PC-3 (cell line): ENCODE data around the genes TNFRSF6B, SLC2A4RG and PRPF6.

GRCh38 chr20:63625631-63626422 is 1.1 kb downstream of the GMEB2 start:
- RAMPAGE, long total RNA = no peak

DNA sequence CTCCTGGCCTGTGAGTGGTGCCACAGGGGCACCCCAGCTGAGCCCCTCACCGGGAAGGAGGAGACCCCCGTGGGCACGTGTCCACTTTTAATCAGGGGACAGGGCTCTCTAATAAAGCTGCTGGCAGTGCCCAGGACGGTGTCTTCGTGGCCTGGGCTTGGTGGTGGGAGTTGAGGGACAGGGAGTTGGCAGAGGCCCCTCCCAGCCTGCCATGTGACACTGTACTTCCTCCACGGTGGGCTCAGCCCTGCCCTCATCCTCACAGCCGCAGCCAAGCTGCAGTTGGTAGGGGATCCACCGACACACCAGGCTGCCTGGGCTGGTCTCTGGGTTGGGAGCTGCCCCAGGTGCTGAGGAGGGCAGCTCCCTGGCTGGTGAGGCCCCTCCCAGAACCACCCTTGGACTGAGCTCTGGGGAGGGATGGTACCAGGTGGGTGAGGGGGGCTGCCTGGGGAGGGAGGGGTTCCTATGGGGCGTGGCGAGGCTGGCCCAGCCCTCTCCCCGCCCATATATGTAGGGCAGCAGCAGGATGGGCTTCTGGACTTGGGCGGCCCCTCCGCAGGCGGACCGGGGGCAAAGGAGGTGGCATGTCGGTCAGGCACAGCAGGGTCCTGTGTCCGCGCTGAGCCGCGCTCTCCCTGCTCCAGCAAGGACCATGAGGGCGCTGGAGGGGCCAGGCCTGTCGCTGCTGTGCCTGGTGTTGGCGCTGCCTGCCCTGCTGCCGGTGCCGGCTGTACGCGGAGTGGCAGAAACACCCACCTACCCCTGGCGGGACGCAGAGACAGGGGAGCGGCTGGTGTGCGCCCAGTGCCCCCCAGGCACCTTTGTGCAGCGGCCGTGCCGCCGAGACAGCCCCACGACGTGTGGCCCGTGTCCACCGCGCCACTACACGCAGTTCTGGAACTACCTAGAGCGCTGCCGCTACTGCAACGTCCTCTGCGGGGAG is at the start of gene TNFRSF6B:
Gene TNFRSF6B (plus strand): TSS at position 540 of the 946 bp plus-strand sequence.
- RAMPAGE, long total RNA = no peak

DNA sequence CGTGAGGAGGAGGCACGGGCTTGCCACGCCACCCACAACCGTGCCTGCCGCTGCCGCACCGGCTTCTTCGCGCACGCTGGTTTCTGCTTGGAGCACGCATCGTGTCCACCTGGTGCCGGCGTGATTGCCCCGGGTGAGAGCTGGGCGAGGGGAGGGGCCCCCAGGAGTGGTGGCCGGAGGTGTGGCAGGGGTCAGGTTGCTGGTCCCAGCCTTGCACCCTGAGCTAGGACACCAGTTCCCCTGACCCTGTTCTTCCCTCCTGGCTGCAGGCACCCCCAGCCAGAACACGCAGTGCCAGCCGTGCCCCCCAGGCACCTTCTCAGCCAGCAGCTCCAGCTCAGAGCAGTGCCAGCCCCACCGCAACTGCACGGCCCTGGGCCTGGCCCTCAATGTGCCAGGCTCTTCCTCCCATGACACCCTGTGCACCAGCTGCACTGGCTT is 627 bp downstream of the TNFRSF6B start:
- RAMPAGE, long total RNA = no peak

DNA sequence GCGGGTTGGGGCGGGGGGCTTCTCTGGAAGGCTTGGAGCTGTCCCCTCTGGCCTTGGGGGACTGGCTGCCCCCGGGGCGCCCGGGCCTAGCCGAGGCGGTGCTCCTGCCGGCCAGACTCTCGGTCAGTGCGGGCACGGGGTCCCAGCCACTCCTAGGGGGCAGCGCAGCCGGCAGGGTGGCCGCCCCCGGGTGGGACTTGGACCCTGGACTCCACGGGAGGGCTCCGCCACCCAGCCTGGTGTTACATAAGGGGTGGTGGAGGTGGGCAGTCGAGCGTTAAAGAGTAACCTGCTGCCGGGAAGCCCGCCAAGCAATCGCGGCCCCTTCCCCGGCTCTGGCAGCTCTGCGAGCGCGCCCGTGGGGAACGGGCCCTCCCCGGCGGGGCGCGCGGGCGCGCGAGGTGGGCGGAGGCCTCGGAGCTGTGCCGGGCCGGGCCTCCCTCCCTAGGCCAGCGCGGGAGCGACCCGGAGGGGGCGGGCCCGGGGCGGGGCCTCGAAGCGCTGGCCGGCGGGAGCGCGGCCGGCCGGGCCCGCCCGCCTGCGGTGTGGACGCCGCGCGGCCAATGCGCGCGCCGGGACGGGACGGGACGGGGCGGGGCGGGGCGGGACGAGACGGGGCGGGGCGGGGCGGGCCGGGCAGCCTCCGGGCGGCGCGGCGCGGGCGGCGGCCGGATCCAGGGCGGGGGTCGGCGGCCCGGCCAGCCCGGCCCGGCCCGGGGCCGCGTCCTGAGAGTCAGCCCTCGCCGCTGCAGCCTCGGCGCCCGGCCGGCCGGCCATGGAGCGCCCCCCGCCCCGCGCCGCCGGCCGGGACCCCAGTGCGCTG is at the start of gene SLC2A4RG:
Gene SLC2A4RG (plus strand): TSS at position 639 of the 823 bp plus-strand sequence.
- RAMPAGE, long total RNA = no peak

DNA sequence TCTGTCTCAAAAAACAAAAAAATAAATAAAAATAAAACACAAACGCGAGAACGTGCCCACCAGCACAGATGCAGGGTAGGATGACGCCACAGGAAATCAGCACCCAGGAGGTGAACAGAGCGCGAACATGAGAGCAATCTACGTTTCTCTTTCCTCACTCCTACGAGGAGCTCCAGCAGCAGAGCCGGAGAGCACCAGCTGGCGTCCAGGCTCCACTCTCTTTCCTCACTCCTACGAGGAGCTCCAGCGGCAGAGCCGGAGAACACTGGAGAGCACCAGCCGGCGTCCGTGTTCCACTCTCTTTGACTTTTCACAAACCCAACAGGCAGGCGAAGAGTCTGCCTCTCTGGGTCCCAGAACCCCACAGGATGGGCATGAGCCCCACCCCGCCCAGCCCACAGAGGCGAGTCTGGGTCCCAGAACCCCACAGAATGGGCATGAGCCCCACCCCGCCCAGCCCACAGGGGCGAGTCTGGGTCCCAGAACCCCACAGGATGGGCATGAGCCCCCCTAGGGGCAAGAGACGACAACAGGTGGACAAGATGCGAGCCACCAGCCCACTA is 20.2 kb downstream of the ZBTB46 start:
- RAMPAGE, long total RNA = no peak

- RAMPAGE, long total RNA = no peak
These were observed 13.5 kb upstream of the ZBTB46 start for GRCh38 chr20:63844531-63845089.

- RAMPAGE, long total RNA = no peak
These were observed 7.2 kb upstream of the ABHD16B start for GRCh38 chr20:63853863-63854732.

- RAMPAGE, long total RNA = no peak
These were observed 6.3 kb upstream of the ABHD16B start for GRCh38 chr20:63854733-63855689.

GRCh38 chr20:63857290-63857848 is 3.9 kb upstream of the ABHD16B start:
- RAMPAGE, long total RNA = no peak

GRCh38 chr20:63889906-63890737 is 4.8 kb upstream of the DNAJC5 start:
- RAMPAGE, long total RNA = no peak

DNA sequence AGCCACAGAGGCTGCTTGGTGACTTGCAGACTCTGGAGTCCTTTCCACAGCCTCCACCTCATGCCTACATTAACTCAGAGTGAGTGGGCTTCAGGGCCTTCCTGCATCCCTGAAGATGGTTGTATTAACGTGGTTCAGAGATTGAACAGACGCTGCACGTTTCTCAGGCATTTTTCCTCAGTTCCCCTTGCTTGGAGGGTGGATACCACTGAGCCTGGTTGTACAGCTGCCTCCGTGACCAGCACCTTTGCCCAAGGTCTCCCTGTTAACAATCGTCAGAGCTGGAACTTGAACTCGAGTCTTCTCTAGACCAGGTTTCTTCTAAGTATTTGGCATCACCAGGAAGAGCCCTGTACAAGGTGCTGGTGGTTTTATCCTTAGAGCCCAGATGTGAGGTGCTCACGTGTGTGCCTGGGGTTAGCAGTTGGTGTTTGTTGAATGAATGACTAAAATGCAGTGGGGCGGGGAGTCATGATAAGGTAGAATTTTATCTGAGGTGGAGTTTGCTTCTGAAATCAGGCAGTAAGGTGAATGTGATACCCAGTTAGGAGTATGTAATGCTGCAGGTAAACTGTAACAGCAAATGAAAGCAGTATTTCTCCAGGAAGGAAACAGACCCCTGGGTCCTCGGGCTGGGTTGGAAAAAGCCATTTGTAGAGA is 3.0 kb downstream of the DNAJC5 start:
- RAMPAGE, long total RNA = no peak

DNA sequence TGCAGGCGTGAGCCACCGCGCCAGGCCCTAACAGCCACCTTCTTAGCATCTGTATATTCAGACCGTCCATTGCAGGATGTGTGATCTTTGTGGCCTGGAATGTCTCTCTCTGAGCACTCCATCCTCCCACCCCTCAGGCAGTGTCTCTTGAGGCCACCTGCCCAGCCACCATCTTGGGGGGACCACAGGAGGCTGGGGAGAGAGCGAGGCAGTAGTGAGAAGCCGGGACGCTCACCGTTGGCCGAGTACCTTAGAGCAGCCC is 18.9 kb downstream of the DNAJC5 start:
- RAMPAGE, long total RNA = no peak

DNA sequence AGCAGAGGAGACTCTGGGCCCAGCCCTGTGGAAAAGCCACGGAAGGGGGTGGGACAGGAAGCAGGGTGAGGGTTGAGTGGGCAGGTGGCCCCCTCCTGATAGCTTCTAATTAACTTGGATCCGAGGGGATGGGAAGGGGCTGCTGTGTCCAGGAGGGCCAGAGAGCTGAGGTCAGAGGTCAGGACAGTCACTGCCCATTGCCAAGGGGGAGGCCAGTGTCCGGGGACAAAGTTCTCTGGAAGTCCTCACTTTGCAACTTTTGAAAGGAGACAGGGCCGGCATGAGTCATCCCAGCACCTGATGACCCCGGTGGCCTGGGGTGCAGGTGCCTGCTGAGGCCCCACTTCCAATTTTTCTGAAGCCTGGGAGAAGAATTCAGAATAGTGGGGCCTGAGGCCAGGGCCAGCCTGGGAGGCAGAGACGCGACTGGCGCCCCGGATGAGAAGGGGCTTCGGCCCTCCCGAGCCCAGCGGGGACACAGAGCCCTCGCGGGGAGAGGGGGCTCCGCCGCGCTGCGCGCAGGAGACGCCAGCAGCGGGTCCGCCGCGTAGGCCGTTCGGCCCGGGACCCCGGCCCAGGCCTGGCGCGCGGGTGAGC is 752 bp downstream of the ZNF512B start:
- RAMPAGE, long total RNA = no peak

GRCh38 chr20:63974679-63974953 is 4.8 kb downstream of the SAMD10 start:
- RAMPAGE, long total RNA = no peak

DNA sequence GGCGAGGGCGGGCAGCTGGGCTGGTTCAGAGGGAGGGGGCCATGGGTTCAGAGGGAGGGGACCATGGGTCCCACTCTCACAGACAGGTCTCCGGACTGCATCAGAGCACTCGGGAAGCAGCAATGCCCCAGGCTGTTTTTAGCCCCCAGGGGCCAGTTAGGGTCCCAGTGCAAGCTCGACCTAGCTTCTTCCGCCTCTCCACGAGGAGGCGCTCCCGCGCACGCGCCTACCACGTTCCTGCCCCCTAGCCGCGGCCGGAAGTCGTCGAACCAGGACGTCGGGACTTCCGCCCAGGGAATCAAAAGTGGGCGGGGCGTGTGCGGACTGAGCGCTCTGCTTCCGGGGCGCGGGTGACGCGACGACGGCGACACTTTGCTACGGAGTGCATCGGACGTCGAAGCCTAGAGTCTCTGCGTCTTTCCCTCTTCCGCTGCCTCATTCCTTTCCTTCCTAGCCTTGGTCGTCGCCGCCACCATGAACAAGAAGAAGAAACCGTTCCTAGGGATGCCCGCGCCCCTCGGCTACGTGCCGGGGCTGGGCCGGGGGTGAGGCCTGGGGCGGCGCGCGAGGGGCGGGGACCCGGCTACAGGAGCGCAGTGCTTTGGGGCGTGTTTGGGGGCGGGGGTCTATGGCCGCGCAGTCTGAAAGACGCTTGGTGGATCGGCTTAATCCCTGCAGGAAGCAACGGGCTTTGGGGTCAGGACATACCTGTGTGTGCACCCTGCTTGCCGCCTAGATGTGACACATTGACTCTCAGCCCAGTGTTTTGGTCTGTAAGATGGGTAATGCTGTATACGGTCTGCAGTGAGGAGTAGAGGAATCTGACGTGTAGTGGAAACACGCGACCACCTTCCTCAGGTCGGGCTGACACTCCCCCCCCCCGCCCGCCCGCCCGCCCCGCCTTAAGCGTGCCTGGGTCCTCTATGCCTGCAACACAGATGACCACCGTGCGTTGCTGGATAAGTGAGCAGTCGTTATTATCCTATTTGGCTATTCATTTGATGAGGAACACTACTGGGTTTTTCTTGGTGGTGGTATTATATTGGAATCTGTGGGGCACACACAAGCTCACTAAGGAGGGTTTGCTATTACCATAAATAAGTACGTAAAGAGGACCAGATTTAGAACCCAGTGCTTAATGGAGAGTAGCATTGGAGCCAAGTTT is at the start of gene PRPF6:
Gene PRPF6 (plus strand): TSS at position 361 of the 1,165 bp plus-strand sequence.
- RAMPAGE, long total RNA = start-site peak on the plus strand centred at position 389 of the sequence, 38 bp wide, 84 and 30 reads in 2 replicates

- RAMPAGE, long total RNA = no peak
These were observed 2.2 kb upstream of the SOX18 start for GRCh38 chr20:64051466-64052225.

DNA sequence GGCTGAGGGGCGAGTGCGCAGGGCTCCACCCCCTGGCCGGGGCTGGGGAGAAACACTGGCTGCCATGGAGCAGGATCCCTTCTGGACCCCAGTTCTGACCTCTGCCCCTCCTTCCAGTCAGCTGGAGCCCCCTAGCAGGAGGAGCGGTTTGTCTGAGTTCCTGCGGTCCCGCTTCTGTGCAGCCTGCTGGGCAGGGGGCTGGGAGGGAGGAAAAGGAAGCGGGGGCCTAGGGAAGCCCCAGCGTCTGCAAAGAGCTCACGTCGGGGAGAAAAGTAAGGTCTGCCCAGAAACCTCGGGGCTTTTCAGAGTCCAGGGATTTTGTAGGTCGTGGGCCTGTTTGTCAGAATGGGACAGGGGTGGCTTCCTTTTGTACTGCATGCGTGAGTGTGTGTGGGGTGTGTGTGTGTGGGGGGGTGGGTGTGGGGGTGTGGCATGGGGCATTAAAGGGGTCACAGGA is 1.8 kb downstream of the LKAAEAR1 start:
- RAMPAGE, long total RNA = no peak

DNA sequence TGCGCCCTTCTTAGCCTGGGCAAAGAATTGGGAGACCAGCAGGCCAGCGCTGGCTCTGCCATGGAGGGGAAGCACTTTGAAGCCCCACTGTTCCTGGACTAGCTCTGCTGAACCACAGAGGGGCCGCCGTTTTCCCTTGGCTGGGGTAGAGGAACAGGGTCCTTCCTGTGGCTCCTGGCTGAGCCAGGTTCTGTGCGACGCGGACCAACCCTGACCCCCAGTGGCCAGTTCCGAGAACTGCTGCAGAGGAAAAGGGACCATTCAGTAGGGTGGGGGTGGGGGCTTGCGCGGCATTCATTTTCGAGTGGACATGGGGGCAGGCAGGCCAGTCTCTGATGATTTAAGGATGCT is 13.0 kb upstream of the NPBWR2 start:
- RAMPAGE, long total RNA = no peak

DNA sequence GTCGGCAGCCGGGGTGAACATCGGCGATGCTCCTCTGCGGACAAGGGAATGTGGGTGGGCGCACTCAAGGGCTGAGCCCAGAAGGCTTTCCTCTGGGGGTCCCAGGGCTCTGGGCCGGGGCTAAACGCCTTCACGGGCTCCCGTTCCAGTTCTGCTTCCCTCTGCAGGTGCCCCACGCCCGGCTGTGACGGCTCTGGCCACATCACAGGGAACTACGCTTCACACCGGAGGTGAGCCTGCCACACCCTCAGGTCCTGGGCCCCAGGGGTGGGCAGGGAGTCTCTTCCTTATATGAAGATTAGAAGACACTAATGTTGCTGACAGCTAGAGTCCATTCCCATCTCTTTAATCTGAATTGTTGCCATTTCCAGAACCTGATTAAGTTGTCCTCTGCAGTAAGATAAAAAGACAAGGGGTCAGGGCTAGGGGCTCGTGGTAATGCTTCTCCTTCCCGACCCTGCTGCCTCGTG is 28.3 kb upstream of the PCMTD2 start:
- RAMPAGE, long total RNA = no peak

DNA sequence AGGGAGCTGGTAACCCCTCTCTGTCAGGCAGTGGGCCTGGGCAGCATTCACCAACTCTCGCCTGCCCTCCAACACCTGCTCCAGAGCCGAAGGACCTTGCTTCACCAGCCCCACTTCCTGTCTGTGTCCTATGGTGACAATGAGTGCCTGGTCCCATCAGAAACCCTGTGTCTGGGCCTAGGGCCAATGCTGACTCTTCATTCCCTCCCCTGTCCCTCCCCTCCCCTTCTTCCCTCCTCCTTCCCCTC is 22.7 kb upstream of the PCMTD2 start:
- RAMPAGE, long total RNA = no peak